ENCODE data around the genes C12orf76 and TCTN1.

- PRO-cap, 7 experiments: peak in 2 of 7 experiments; most common plus-strand start chr12:109545323 (in 1)
These were observed 28.3 kb downstream of the MMAB start for GRCh38 chr12:109545082-109545400.

GRCh38 chr12:109563643-109564039 lies 9.7 kb downstream of the MMAB start:
- PRO-cap, 7 experiments: no peak in any of the 7 experiments

DNA sequence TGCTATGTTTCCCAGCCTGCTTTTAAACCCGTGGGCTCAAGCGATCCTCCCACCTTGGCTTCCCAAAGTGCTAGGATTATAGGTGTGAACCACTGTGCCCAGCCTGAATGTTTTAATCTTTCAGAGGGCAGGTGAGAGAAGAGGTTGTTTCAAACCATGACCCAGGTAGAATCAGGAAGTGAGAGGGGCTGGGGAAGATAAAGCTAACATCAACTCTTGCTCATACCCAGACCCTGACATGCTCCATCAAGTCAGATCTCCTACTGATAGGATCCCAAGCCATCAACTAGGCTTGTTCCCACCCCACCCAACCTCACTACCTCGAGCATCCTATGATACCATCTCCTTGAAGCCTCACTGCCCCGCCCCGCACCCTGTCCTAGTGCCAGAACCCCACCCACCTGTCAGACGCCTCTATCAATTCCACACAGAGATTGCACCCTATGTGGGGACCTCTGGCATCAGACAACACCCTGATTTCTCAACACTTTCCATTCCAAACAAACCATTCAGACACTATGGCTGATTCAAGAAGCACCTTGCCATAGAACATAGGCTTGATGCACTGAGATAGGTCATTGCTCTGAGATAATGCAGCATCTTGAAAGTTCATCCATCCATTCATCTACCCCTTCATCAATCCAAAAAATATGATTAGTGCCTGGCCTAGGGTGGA lies 3.0 kb upstream of the GLTP start:
- PRO-cap, 7 experiments: no peak in any of the 7 experiments

DNA sequence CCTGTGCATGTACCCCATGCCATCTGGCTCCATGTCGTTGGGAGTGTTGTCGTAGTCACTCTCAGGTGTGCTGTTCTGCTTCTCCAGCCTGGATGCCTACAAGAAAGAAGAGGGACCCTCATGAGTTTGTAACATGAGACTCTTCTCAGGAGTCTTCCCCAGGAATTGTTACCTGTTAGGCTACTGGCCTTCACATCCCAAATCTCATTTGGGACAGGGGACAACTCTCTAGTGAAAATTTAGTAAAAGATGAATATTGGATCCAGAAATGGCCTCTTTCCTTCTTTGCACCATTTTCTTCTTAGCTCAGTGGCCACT lies 39.0 kb downstream of the TCHP start:
- PRO-cap, 7 experiments: no peak in any of the 7 experiments

DNA sequence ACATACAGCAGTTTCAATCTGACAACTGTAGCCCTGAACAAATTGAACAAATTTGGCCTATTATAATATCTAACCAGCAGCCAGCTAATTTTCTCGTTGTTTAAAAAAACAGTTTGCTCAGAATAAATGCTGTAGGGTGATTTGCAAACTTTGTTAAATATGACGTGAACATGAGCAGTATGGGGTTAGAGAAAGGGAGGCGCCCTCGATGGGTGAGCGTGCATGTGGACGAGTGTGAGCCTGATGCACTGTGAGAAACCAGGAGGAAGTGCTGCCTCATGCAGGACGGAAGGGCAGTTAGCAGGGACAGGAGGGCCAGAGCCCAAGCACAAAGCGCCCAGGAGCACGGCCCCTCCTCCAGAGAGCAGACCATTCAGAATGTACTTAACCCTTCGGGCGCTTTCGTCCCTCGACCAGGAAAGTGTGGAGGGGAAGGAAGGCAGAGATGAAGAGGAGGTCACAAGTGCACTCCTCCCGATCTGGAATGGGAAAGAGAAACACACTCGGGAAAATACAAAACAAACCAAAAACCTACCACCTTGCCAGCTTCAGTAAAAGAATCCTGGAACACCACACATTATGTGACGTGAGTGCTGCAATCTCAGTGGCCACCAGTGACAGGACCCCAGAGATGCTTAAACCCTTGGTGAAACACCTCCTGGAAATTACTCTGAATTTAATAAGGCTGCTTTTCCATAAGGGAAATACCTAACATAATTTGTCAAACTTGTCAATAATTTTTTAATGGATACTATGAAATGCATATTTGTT lies 45.0 kb downstream of the TCHP start:
- PRO-cap, 7 experiments: no peak in any of the 7 experiments

GRCh38 chr12:109983271-109984145 lies 12.7 kb downstream of the GIT2 start:
- PRO-cap, 7 experiments: no peak in any of the 7 experiments

DNA sequence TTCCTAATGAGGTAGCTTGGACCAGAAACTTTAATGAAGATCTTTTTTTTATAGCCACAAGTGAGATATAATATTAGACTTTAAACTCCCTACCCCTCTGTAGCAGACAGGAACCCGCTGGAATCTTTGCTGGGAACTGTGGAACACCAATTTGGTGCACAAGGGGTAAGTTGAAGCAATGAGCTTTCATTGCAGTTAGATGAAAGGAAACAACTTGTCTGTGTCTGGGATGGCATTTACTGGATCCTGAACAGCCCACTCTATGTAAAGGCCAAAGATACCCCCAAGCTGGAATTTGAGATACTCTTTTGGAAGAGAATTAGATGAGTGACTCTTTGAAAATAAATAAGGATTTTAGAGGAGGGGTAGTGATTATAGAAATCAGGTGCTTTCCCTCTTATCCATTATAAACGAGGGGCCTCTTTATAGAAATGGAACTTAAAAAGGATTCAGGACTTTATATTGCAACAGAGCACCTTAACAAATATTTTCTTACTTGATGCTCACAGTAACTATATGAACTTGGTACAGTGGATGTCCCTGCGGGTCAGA lies 20.6 kb downstream of the C12orf76 start:
- PRO-cap, 7 experiments: no peak in any of the 7 experiments

- PRO-cap, 7 experiments: peak in 7 of 7 experiments; most common plus-strand start chr12:110048711 (in 7); most common minus-strand start chr12:110048522 (in 7)
These were observed at the start of gene C12orf76 for GRCh38 chr12:110048276-110048887. C12orf76 (minus strand) TSS chr12:110048522.

DNA sequence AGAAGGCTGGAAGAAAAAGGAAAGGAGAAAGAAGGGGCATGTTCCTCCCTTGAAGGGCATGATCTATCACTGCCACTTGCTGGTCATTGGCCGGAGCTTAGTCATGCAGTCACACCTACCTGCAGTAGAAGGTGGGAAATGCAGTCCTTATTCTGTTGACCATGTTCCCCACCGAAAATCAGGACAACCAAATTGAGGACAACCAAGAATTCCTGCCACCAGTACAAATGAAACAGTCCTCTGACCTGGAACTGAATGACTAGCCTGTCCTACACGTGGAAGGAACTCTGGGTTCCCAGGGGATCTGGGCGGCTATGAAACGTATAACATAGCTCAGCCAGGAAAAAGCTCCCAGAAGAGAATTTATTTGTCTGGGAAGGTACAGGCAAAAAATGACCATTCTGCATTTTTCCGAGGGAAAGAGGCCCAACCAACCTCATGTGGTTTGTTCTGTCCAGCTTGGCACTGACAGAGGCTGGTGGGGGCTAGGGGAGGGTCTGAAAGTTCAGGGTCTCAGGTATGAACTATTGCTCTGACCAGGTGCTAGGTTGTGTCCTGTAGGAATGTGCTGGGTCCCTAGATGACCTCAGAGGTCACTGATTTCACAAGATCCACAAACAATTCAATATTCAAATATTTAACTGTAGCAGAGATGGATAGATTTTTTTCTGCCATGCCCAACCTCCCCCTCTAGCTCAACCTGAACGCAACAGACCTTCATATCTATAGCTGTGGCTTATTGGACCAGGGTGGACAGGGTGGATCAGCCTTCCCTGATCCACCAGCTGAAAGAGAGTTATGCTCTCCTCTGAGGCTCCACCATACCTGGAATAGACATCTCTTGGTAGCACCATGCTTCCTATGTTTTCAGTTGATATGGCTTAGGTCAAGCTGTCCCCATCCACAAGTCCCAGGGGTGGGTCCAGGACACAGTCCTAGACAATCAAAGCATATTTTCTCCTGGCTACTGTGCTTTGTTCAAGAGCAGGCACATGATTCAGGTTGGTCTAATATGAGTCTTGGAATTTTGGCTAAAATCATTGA lies 33.0 kb upstream of the IFT81 start:
- PRO-cap, 7 experiments: no peak in any of the 7 experiments

DNA sequence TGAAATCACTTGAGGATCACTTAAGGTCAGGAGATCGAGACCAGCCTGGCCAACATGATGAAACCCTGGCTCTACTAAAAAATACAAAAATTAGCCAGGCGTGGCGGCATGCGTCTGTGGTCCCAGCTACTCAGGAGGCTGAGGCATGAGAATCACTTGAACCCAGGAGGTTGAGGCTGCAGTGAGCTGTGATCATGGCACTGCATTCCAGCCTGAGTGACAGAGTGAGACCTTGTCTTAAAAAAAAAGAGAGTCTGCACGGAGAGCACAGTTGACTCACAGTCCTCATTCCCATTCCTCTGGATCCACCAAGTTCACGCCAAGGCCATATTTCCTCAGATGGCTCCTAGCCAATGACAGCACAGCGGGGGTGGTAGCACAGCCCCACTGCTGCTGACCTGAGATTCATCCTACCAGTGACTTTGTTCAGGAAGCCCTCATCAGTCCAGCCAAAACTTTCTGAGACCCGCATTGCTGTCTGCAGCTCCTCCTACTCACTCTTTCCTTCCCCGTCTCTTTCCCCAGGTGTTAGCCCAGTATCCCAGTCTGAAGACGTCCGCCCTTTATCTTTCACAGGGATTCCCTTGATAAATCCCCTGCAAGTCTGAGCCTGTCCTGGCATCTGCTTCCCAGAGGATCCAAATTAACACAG lies 16.4 kb upstream of the IFT81 start:
- PRO-cap, 7 experiments: no peak in any of the 7 experiments

DNA sequence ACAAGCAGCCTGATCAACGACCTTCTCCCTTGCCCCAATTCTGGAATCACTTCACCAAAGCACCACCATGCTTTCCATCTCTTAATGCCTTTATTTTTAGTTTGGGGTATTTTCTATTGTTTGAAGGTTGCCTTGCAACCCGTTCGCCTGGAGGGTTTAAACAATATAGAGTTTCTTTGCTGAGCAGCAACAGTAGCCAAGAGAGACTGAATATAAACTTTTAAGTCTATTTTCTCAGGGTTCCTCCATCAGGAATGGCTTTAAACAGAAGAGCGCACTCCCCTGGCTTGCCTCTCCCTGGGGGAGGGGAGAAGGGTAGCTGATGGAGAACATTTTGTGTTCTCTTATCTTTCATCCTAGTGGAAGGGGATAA lies 34.6 kb upstream of the ATP2A2 start:
- PRO-cap, 7 experiments: no peak in any of the 7 experiments

DNA sequence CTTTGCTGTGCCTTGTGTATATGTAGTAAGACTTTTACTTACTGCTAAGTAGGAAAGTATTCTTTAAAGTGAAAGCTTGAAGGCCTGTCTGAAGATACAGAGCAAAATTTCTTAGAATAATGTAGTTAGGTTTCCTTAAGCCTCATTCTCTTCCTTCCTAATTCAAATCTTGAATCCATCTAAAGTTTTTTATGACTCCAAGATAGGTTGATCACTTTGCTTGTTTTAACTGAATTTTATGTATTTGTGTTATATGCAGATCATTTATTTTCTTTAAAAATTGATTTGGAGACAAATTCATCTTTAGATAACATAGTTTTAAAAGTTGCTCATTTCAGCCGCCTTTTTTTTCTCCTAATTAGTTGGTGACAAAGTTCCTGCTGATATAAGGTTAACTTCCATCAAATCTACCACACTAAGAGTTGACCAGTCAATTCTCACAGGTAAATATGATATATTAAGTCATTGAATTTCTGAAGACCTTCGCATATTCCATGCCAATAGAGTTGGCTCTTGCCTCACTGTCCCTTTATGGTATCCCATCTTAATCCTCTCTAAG lies 41.7 kb downstream of the ATP2A2 start:
- PRO-cap, 7 experiments: no peak in any of the 7 experiments

DNA sequence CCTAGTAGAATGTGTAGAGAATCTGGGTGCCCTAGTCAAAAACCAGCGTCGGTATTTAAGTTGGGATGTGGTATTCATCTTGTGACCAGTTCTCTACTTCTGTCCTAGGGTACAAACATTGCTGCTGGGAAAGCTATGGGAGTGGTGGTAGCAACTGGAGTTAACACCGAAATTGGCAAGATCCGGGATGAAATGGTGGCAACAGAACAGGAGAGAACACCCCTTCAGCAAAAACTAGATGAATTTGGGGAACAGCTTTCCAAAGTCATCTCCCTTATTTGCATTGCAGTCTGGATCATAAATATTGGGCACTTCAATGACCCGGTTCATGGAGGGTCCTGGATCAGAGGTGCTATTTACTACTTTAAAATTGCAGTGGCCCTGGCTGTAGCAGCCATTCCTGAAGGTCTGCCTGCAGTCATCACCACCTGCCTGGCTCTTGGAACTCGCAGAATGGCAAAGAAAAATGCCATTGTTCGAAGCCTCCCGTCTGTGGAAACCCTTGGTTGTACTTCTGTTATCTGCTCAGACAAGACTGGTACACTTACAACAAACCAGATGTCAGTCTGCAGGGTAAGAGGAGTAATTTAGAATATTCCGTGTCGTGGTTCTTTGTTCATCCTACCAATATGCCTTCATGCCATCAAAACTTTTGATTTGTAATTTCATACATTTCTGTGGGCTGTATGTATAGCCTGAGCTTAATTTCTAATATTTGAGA lies 46.6 kb downstream of the ATP2A2 start:
- PRO-cap, 7 experiments: no peak in any of the 7 experiments

GRCh38 chr12:110333639-110334523 lies 52.8 kb downstream of the ATP2A2 start:
- PRO-cap, 7 experiments: no peak in any of the 7 experiments

- PRO-cap, 7 experiments: peak in 2 of 7 experiments; most common plus-strand start chr12:110349999 (in 1); most common minus-strand start chr12:110350023 (in 2)
These were observed 54.0 kb downstream of the ANAPC7 start for GRCh38 chr12:110349210-110350199.

DNA sequence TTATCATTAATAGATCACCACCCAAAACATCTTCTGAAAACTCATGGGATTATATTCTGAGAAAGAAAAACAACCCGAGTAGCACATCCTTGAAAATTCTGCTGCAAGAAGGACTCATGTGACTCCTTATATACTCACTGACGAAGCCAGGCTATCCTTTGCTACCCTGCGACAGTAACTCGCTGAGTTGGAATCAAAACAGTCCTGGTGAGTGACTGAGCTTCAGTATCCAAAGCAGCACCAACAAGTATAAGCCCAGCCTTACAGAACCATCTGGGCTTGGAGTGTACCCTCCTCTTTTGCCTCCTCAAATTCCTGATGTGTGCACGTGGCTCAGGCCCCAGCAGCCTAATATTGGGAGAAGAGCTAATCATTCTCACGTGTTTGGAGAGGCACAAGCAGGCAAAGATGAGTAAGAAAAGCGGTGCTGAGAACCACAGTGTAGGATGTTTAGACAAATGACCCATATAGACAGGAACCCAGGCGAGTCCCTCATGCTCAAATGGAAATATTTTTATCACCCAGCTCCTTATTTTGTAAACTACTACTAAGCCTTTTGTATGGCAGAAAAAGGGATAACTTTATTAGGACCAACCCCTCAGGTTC lies 34.4 kb downstream of the PPTC7 start:
- PRO-cap, 7 experiments: no peak in any of the 7 experiments

- PRO-cap, 7 experiments: peak in 7 of 7 experiments; most common plus-strand start chr12:110614063 (in 7); most common minus-strand start chr12:110613995 (in 6)
These were observed at the start of gene TCTN1 for GRCh38 chr12:110613757-110614829. TCTN1 (plus strand) TSS chr12:110614129.

GRCh38 chr12:110627538-110628126 lies 13.7 kb downstream of the TCTN1 start:
- PRO-cap, 7 experiments: no peak in any of the 7 experiments

DNA sequence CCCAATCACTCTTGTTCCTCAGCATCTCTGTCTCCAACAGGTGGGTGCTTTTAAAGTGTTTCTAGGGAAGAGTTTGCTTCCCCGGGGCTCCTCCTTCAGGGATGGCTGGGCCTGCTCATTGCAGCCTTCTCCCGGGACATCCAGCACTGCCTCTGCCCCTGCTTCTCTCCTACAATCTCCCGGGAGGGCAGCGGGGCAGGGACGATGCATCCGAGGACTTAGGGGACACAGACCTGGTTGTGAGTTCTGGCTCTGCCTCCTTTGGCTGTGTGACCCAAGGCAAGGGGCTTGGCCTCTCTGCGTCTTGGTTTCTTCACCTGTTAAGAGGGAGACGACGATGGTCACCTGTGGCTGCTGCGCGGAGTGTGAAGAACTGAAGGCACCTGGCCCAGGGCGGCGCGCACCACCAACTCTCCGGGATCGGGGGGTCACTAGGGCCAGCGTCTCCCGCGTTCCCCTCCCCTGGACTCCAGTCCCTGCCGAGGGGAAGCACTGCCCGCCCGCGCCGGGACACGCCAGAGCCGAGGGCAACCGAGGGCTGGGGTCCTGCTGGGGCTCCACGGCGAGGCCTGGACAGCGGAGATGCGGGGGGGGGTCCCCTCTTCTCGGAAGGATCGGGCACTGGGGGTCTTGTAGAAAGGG lies 402 bp downstream of the HVCN1 start:
- PRO-cap, 7 experiments: no peak in any of the 7 experiments

- PRO-cap, 7 experiments: no peak in any of the 7 experiments
These were observed 5.4 kb upstream of the HVCN1 start for GRCh38 chr12:110694153-110694939.